Measurements from ENCODE around the gene TBL1X.

DNA sequence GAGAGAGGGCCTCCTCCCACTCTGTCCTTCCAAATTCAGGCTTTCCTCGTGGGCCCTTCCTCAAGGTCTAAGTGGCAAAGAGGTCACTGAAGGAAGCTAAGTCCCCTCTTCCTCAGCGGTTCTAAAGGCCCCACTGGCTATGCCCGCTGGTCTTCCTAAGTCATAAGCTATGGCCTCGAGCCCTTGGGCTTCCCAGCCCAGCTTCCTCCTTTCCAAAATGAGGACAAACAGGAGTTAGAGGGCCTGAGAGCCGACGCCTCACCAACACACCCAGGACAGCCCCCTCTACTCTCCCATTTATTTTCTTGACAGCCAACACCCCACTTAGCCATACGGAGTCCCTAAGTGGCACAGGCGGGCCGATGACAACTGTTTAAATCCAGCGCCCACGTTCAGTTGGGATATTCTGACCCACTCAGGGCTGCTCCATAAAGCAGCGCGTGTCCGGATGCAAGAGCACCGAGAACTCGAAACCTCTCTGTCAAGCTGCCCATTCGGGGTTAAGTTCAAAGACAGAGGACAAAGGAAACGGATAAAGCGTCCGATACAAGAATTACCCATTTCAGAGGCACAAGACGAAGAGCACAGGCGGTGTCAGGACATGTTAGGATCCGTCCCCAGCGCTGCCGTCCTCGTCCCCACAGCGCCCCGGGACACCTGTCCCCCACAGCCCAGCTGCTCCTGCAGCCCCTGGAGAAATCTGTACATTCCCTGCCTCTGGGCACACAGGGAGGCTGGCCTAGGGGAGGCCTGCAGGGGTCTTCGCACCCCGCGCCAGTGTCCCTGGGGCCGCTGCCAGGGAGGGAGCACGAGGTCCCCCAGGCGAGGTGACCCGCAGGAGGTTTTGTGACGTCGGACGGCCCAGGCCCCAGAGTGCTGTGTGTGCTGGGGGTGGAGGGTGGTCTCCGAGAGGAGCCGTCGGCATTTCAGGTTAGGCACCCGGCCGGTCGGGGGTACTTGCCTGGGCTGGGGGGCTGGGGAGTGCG is 1.2 kb downstream of the PRKX start:
- PRO-cap: unidirectional peak, plus-strand start at position 565 of the sequence

DNA sequence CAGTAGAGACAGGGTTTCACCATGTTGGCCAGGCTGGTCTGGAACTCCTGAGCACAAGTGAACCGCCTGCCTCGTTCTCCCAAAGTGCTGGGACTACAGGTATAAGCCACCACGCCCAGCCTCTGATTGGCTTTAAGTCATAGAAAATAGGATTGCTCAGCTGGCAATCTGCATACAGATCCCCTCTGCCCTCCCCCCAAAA is 469 bp upstream of the PRKX start:
- PRO-cap: no peak

DNA sequence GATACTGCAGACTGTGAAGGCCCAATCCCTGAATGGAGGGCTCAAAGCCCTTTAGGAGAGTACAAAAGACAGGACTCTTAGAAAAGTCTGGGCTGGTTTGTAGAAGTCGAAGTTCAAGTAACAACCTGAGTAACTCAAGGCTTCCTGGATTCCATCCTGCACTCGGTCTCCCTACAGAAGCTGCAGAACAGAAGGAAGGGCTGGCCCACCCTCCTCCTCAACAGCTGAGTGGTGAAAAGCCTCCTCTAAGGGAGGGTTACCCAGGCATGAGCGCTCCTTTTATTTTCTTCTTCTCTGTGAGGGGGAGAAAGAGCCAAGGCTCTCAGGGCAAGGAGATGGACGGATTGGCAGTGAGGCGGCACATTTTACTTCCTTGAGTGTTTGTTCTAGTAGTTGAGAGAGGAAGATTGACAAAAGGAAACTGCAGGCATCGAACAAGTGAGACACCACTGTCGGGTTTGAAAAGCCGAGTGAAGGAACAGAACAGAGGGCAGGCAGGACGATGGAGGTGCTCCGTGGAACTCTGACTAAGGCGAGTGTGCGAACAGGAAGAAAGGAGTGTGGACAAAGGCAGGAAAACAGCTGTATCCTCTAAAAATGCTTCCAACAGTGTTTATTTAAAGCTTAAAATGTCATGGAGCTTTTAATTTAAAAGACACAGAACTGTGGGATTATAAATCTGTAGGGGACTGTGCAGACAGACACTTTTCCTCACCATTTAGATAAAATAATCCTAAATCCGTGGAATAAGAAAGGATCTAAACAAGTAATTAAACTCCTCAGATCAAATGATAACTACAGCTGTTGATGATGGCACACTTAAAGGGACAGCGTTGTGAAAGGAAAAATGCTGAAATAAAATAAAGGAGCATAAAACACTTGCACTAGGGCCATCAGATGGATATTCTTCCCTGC is 38.3 kb upstream of the STS start:
- PRO-cap: no peak

- PRO-cap: no peak
These were observed 1.4 kb downstream of the PNPLA4 start for GRCh38 chrX:7925843-7926201.

DNA sequence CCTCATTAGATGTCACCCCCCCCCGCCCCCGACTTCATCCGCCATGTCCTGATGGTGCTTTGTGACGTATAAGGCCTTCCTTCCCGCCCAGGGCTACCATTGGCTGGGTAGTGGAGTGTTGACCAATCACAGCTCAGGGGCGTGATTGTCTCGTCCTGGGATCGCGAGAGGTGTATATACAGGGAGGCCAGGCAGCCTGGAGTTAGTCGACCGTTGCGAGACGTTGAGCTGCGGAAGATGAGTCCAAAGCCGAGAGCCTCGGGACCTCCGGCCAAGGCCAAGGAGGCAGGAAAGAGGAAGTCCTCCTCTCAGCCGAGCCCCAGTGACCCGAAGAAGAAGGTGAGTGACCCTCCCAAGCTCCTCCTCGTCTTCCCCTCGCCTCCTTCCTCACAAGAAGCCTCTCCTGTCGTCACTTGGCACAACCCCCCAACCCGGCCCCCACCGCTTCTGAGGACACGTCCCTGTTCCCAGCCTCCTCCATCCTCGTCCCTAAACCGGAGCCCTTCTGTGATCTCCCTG is 643 bp downstream of the VCX3B start:
- PRO-cap: no peak

GRCh38 chrX:8784329-8784782 is 16.8 kb downstream of the FAM9A start:
- PRO-cap: no peak

GRCh38 chrX:9148692-9149478 is 115.0 kb upstream of the FAM9B start:
- PRO-cap: no peak

- PRO-cap: unidirectional peak, plus-strand start at chrX:9340728
These were observed 124.5 kb upstream of the TBL1X start for GRCh38 chrX:9340289-9340847.

GRCh38 chrX:9456363-9457023 is 8.4 kb upstream of the TBL1X start:
- PRO-cap: no peak

GRCh38 chrX:9464720-9465717 is at the start of gene TBL1X:
TSS of gene TBL1X (plus strand) at chrX:9465058.
- PRO-cap: unidirectional peak, plus-strand start at chrX:9465069; unidirectional peak, plus-strand start at chrX:9465167; bidirectional peak, plus-strand start at chrX:9465436, minus-strand start at chrX:9465243

DNA sequence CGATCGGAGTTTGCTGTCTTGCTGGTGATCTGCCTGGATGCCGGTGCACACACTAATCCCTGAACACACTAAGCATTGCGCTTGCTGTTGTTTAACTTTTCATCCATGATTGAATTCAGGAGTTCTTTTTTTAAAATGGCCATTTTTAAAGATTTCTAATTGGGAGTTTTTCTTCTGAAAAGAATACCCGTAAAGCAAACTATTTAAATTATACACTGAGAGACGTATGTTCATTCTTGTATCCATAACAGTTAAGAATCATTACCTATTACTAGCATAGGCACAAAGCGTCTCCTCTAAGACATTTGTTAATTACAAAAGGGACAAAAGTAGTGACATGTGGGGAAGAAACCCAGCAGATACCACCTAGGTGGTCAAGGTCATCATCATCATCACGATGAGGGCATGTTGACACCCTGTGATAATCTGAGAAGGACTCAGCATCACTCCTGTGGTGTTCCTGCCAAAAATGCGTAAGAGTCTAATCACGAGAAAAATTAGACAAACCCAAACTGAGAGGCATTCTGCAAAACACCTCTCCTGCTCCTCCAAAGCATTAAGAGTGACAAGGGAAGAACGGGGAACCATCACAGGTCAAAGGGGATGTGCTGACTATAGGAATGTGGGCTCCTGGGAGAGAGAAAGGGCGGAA is 124.8 kb downstream of the TBL1X start:
- PRO-cap: no peak

- PRO-cap: no peak
These were observed 112.2 kb downstream of the GPR143 start for GRCh38 chrX:9653319-9653949.

- PRO-cap: no peak
These were observed 60.2 kb upstream of the CLDN34 start for GRCh38 chrX:9906953-9907385.

DNA sequence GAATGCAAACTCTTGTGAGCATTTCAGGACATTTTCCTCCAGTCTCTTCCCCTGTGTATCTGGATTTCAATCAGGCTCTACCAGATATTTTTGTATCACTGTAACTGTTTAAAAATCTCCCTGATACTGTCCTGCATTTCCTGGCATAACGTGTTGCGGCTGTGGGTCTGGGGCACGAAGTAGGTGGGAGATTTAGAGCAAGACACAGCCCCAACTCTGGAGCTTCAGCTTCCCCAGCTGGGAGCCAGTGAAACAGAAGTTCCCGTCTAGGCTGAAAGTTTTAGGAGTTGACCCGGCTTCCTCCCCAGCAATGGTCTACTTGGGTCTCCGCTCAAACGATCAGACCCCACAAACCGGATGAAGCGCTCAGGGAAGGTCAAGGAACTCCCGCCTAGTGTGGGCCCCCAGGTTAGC is 46.9 kb downstream of the CLDN34 start:
- PRO-cap: no peak

DNA sequence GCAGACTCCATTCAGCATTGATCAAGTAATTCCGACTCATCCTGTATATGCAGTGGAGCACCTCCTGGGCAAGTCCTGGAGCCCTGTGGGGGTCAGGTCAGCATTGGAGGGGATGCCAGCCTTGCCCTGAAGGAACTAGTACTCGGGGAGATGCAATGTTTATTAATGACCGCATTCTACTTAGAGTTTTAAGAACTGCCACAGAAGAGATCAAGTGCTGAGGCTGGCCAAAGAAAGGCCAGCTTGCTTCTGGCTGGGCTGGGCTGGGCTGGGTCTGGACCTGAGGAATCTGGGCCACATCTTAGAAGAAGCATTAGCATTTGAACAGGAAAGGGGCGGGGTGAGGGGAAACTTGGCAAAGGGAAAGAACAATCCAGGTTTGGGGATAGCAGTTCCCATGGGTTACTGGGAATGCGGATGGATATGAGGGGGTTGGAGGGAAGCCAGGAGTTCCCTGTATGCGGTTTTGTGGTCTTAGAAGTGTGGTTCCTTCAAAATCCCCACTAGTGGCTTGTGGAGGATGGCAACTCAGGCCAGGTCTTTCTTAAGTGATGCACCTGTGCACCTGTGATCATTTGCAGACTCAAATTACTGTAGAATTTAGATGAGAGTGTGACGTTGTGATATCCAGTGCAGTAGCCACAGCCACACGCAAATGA is 83.3 kb downstream of the CLDN34 start:
- PRO-cap: no peak

DNA sequence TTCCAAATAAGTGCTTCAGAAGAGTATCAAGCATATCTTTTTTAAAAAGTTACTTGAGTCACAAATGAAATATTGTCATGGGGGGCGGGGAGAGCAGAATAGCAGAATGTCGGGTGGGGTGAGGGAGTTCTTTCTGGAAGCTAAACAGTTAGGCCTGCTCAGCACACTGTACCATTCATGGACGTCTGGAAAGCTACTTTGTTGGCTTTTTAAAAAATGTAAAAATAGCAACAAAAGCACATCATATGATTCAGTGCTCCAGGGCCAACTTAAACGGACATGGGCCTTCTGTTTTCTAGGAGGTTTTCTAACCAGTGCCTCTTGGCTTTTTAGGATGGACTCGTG is 57.4 kb upstream of the CLCN4 start:
- PRO-cap: no peak

DNA sequence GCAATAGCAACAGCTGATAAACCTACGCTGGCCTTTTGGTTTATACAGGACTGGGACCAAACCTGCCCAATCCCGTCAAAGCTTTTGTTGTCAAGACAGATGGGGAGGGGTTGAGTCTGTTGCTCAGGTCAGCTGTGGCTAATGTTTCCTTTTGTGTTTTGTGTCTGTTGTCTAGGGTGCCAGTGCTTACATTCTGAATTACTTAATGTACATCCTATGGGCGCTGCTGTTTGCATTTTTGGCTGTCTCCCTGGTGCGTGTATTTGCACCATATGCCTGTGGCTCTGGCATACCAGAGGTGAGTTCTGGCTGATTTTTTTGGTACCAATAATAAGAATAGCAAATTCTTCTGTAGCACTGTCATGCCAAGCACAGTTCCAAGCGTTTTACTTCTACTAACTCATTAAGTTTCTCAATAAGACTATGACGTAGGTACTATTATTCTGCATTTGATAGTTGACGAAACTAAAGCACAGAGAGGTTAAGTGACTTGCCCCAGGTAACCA is 41.0 kb downstream of the CLCN4 start:
- PRO-cap: no peak

- PRO-cap: no peak
These were observed 128.8 kb downstream of the CLCN4 start for GRCh38 chrX:10285591-10285883.

DNA sequence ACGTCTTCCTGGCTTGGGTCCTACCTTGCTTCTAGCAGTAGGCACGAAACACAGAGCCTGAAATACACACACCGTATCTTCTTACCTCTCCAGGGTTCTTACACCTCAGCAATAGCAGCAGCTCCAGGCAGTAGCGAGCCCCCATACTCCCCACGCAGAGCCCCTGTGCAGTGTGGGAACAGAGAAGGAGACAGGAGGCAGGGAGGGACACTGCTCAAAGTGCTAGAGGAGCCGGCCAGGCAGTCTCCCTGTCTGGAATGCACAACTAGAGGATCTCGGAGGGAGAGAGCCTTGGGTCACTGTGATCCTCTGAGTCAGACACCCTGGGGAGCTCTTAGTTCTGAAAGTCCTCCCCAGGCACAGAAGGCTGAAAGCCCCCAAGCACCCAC is 15.9 kb downstream of the AMELX start:
- PRO-cap: no peak

DNA sequence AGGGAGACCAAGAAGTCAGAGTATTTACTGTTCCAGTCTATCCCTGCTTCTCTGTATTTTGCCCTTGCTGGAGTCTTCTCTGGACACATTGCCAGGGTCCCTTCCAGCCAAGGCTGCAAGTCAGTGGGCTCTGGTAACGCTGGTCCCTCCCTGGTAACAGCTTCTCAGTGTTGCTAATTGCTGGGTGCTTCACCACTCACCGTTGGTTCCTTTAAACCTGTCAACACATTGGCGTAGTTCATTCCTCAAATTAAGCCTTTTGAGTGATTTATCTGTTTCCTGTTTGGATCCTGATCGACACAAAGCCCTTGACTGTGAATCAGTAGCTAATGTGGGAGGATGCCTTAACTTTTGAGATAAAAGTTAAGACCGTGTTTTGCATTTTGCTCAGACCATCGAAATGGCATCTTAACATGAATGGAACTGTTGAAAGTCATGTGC is 125.8 kb downstream of the AMELX start:
- PRO-cap: no peak